Right common carotid artery plus branches (tissue), 1 donor: ENCODE measurements around a stretch of chr4.

GRCh38 chr4:151564110-151564703 is 155.2 kb downstream of the FHIP1A start:
- PRO-cap, result no peak

- PRO-cap, result no peak
These were observed 38.3 kb upstream of the GATB start for GRCh38 chr4:151799116-151799475.

DNA sequence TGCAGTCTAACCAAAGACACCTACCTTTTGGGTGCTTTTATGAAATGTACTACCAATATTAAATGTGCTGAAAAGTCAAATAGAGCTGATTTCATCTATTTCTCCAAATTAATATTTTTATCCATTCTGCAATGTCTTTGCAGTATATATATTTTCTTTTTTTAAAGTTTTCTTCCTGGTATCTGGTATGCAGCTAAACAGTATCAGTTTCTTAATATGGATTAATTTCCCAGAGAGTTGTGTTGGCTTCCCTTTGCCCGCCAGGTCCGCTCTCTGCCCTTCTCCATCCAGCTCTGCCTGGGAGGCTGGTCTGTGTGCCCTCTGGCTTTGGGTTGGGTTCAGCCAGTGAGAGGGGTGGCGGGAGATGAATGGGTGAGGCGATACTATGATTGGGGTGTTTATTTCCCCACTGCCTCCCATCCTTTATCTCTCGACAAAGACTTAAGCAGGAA is 204.2 kb upstream of the GATB start:
- PRO-cap, result no peak

- PRO-cap, result no peak
These were observed 250.0 kb upstream of the GATB start for GRCh38 chr4:152010683-152011376.

DNA sequence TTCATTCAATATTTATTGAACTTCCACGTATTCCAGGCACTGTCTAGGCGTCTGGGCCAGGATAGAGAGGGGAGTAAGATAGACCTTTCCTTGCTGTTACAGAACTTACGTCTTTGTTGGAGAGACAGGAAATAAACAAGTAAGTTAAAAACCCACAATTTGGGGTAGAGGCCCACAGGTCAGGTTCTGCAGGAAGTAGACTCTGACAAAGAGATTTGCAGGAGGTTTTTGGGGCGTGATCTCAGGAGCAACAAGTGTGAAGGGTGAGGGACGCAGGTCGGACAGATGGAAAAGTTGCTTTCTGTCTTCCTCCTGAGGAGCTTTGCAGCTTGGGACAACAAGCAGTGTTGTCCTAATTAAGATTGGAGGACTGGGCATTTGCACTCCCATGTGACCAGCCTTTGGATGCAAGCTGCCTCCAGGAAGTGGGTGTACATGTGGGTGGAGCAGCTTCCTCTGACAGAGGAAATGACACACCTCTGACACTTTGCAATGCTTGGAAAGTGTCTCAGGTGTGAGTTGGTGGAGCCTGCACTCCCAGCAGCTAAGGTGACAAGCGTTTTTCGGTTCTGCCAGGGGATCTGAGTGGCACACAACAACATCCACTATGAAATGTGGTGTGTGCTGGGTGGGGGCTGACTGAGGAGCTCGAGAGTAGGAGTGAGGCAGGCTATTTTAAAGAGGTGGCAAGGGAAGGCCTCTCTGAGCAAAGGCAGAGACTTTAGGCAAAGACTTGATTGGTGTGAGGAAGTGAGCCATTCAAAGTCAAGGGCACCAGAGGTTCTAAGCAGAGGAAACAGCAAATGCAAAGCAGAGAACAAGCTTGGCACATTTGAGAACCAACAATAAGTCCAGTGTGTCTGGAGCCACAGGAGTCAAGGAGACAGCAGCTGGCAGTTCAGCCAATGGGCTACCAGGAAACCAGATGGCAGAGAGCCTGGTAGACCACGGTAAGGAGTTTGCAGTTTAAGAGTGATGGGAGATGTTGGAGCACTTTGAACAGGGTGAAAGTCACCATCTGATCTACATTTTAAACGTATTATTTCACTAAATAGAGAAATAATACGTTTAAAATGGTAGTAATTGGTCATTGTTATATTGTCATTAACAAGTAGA is 339.8 kb upstream of the GATB start:
- PRO-cap, result unidirectional peak, plus-strand start at position 534 of the sequence

- PRO-cap, result no peak
These were observed 211.7 kb downstream of the FBXW7 start for GRCh38 chr4:152324127-152324572.

- PRO-cap, result no peak
These were observed 210.0 kb downstream of the FBXW7 start for GRCh38 chr4:152325822-152326371.

GRCh38 chr4:152462017-152462706 is 73.7 kb downstream of the FBXW7 start:
- PRO-cap, result no peak

DNA sequence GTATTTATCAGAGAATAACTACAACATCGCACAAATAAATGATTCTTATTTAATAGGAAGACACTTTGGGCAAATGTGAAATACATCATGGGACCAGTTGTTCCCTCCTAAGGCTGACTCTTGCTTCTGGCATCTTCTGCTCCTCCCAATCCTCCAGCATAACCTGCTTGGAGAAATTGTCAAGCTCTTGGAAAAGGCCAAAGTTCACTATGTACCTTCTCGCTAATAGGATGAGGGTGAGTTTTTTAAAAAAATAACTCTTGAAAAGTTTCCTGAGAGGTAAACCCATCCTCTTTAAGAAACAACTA is 53.4 kb upstream of the FBXW7 start:
- PRO-cap, result no peak

DNA sequence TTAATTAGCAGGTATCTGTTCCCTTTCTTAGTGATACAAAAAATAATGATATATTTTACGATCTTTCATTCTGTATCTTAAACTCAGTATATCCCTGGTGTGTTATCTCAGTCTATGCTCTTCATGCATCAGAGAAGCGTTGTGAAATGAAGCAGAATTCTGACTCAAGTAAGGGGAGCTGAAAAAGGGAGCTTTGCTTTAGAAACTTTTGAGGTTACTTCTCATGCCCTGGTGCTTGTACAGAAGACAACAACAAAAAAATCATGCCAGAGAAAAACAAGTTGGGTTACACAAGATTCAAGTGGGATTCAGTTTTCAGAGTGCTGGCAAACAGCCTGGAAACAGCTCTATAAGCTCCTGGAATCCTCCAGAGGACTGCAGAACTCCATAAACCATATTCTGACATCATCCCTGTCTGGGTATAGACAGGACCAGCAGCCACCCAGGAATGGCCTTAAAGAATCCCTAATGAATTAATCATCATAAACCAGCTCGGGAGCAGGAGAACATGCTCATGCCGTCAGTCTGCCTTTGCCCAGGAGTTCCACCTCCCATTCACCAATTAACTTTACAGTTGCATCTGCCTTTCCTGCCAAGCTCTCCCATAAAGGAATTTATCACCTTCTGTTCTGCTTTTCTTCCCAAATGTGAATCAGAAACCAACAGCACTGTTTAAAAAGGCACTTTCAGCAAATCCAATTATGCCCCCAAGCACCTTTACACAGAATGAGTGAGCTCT is 54.4 kb upstream of the FBXW7 start:
- PRO-cap, result unidirectional peak, plus-strand start at position 483 of the sequence

DNA sequence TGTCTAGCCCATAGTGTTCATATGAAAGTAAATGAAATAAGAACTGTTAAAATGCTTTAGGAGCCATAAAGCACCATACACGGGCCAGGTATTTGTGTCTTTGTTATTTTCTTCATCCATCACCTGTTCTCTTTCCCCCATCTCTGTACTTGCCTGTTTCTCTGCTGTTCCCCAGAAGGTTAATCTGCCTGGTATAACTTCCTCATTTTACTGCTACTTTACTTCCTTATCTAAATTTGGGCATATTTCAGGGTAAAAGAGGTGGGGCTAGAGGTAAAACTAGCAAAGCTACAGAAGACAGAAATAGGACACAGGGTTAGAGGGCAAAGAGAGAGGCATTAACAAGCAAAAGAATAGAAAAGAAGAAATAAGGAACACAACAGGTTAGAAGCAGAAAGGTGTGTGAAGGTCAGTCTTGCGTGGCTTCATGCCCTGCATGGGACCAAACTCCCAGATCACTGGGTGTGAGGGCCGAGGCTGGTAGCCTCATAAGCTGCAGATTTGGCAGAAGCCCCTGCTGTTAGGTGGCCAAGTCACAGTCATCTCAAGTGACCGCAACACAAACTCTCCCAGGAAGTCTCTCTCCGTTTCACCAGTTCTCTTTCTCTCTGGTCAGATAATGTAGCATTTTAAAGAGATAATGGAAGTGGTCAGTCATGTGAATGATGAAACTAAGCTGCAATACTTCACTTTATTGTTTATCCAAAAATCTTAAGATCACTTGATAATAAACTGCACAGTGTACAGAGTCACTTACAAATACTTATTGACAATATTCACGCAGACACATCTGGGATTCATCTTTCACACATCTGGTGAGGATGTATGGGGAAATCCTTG is 16.5 kb downstream of the TMEM154 start:
- PRO-cap, result no peak

- PRO-cap, result no peak
These were observed 1.0 kb upstream of the TMEM154 start for GRCh38 chr4:152680784-152681306.

GRCh38 chr4:152683897-152684386 is 4.1 kb upstream of the TMEM154 start:
- PRO-cap, result no peak

GRCh38 chr4:152719741-152720490 is 40.1 kb upstream of the TMEM154 start:
- PRO-cap, result no peak

DNA sequence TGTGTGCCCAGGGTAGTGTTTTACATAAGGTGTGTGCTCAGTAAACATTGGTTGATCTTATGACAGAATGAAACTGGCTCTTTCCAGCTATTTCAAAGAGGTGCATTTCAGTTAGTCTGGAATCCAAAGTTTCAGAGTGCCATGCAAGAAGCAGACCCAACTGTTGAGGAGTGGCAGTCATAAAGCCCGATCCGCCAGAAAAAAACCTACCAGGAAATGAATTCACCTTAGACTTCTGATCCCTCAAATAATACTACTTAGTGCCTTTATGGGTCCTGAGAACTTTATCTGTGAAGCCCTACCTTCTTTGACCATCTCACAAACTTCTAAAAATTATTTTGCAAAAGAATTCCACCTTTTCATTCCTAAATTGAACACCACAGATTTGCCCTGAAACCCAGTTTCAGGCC is 14.9 kb downstream of the TRIM2 start:
- PRO-cap, result no peak

DNA sequence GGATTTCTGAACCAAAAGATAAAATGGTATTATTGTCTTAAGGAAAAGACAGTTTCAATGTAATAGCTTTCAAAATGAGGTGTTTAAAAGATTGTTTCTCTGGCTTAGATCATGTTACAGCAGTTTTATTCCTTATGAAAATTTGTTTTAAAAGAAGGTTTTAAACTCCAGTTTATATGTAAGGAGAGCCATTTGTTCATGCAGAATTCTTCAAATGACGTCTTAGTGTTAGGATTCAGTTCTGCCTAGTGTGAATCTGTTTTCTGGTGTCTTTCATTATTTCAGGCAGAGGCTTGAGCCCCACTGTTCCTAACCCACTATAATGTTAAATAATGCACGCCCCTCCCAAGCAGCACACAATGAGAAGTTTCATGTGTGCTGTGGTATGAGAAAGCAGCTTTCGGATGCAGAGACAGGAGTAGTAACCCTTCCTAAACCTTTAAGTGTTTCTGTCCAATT is 54.4 kb downstream of the TRIM2 start:
- PRO-cap, result no peak

DNA sequence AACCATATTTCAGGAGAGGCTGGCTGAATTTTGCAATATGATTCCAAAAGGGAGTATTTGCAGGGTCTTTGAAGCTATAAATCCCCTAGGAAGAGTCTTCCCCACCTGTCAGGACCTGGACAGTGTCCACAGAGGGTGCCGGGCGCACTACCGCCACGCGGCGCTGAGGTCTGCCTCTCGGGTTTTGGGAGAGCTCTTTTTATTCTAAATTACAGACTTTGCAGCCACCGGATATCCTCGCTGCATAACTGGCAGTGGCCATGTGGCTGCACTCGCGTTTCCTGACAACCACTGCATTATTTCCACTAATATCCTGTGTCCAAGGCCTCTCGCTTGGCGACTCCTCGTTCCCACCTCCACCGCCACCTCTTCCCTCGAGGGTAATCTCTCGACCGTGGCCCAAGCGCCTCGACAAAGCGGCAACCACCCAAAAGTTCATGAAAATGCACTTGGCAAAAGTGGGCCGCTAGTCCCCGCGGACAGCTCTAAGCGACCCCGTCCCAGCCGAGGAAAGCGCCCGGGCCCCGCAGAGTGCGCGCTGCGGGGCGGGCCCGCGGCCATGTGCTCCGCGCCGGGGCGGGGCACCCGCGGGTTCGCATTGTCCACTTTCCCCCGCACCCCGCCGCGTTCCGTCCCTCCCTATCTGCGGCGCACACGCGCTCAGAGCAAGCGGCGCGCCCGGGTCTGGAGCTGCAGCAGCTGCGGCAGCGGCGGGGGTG is 457 bp upstream of the TMEM131L start:
- PRO-cap, result bidirectional peak, plus-strand start outside the sequence, minus-strand start at position 680 of the sequence

DNA sequence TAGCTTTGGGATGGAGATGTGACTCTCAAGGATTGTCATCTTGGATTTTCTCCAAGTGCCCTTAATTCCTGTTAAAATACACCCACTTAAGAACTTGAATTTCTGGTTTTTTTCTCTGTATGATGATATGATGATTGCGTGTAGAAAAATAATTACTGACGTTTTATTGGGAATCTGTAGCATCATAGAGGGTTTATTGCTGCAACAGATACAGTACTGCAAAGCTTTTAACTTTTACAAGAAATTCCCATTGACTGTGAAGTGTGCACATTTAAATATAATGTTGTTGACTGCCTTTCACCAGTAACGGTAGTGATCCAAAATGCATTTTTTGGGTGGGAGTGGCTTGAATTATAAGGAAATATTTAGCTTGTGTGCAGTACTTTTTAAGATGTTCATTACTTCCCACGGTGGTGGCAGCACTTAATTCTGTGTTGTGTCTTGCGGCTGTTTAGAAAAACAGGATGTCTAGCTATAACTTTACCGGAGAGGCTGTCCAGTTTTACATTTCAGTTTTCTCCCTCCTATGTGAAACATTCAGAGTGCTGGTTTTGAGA is 1.6 kb downstream of the TMEM131L start:
- PRO-cap, result no peak

DNA sequence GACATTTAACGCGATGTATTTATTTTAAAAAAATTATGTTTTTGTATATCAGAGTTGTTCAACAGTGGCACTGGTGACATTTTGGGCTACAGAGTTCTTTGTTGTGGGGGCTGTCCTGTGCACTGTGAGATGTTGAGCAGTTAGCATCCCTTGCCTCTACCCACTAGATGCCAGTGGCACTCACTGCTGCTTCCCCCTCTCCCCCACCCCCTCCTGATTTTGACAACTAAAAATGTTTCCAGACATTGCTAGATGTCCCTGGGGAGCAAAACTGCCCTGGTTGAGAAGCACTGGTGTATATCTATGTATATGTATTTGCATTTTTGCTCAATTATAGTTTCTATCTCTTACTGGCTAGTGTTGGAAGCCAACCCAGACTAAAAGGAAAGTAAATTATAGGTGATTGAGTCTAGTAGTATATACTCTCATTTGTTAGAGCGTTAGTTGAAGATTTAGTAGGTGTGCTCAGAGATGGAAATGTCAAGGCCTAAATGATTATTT is 2.4 kb downstream of the TMEM131L start:
- PRO-cap, result no peak

GRCh38 chr4:153489066-153489499 is 22.9 kb downstream of the TMEM131L start:
- PRO-cap, result no peak